Epithelial cell of prostate (primary cell): ENCODE measurements around a stretch of chr5.

GRCh38 chr5:170782243-170783019, 1.1 kb upstream of the GABRP start:
- RRBS = no CpG with 5 or more reads among the region's 7 CpGs

- RRBS = no CpG with 5 or more reads among the region's 16 CpGs
Measured at GRCh38 chr5:171391062-171392283, 3.8 kb downstream of the NPM1 start.

DNA sequence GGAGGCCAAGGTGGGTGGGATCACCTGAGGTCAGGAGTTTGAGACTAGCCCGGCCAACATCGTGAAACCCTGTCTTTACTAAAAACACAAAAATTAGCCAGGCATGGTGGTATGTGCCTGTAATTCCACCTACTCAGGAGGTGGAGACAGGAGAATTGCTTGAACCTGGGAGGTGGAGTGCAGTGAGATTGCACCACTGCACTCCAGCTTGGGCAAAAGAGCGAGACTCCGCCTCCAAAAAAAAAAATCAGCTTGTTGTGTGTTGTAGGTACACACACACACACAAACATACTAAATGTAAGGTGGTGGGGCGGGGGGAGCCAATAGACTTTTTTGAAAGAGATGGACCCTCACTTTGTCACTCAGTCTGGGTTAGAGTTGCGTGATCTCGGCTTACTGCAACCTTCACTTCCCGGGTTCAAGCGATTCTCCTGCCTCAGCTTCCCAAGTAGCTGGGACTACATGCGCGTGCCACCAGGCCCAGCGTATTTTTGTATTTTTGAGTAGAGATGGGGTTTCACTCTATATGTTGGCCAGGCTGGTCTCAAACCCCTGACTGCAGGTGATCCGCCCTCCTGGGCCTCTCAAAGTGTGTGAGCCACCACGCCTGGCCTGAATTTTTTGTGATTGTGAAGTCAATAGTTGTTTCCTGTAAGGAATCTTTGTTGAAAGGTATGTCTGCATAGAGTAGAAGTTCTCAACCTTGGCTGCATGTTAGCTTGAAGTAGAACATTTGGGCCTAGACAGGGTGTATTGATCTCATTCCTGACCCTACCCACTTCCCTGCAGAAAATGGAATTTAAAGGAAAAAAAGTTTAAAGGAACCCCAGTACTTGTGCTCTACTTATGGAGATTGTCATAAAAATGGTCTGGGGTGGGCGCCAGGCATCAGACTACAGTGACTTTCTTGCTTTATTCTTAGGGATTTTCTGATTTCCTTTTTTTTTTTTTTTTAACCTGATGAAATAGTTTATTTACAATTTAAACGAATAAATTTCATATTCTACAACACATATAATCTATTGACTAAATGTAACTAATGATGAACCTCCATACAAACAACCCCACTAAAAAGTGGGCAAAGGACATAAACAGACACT, 13.8 kb downstream of the NPM1 start:
- RRBS = no CpG with 5 or more reads among the region's 16 CpGs

DNA sequence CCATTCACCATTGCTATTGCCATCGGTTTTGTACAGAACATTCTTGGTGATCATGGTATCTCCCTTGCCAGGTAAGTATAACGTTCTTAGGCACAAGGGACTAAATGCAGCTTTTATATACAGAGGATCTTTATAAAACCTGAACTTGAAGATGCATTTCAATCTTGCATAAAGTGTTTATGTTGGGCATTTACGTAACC, 91.3 kb downstream of the FGF18 start:
- RRBS = no CpG with 5 or more reads among the region's 3 CpGs

GRCh38 chr5:171599324-171599787, 179.9 kb downstream of the FGF18 start:
- RRBS = 67% methylated on average over 4 of the region's 10 CpGs

DNA sequence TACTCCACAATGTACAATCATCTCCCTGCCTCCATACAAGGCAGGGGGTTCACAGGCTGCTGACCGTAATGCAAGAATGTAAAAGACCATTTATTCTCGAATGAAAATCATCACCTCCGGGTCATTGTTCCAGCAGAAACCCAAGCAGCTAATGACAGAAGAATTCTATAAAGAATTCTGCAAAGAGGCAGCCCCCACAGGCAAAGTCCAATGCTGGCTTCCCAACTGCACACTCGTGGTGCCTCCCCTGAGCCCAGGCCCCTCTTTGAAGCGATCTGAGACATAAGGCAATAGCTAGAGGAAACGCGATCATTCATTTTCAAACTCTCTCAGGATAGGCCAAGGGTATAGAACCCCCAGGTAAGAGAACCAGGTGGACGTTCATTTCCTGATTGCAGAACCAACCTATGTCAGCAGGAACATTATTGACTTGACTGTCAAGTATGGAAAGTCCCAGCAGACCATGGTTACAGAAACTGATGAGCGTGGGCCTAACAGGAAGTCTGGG, 40.7 kb upstream of the FBXW11 start:
- RRBS = no CpG with 5 or more reads among the region's 9 CpGs

GRCh38 chr5:172063476-172063829, 57.0 kb upstream of the FBXW11 start:
- RRBS = no CpG with 5 or more reads among the region's 7 CpGs

GRCh38 chr5:172103923-172104537, 84.0 kb downstream of the STK10 start:
- RRBS = 90% methylated on average over 5 of the region's 14 CpGs

- RRBS = no CpG with 5 or more reads among the region's 8 CpGs
Measured at GRCh38 chr5:172170736-172171156, 17.3 kb downstream of the STK10 start.

GRCh38 chr5:172175250-172175998, 12.6 kb downstream of the STK10 start:
- RRBS = no CpG with 5 or more reads among the region's 13 CpGs

DNA sequence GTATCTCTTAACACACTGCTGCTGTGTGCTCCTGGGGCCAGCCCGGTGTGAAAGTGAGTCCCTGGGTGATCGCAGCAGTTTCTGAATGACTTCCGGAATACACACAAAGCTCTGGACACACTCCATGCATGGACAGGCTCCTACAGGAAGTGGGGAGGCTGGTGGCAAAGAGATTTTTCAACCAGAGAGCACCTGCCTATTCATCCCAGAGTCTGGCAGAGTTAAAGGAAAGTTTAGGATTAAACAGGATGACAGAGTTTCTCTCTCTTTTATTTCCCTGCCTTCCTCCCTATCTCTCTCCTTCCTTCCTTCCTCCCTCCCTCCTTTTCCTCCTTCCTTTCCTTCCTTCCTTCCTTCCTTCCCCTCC, 38.5 kb upstream of the UBTD2 start:
- RRBS = no CpG with 5 or more reads among the region's 3 CpGs

DNA sequence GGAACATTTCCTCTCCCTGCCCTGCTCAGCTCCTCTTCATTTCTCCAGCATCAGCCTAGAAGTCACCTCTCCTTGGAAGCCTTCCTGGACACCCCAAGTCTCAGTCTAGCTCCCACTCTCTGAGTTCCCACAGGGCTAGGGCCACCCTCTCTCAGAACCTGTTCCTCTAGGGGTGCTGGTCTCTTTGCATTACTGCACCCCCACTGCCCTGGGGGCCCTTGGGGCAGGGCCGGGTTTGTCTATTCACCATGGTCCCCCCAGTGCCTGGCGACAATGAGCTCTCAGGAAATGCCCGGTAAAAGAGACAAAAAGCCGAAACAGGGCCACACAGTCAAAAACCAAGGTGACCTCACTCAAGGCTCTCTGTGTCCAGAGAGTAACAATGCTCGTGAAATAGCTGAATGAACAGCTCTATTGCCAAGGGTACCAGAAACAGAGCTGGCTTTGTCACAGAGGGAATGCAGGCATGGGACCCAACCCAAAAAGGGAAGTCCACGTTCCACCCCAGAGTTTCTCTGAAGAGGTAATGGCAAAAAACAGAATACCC, 16.1 kb downstream of the SH3PXD2B start:
- RRBS = 29% methylated on average over 3 of the region's 6 CpGs

DNA sequence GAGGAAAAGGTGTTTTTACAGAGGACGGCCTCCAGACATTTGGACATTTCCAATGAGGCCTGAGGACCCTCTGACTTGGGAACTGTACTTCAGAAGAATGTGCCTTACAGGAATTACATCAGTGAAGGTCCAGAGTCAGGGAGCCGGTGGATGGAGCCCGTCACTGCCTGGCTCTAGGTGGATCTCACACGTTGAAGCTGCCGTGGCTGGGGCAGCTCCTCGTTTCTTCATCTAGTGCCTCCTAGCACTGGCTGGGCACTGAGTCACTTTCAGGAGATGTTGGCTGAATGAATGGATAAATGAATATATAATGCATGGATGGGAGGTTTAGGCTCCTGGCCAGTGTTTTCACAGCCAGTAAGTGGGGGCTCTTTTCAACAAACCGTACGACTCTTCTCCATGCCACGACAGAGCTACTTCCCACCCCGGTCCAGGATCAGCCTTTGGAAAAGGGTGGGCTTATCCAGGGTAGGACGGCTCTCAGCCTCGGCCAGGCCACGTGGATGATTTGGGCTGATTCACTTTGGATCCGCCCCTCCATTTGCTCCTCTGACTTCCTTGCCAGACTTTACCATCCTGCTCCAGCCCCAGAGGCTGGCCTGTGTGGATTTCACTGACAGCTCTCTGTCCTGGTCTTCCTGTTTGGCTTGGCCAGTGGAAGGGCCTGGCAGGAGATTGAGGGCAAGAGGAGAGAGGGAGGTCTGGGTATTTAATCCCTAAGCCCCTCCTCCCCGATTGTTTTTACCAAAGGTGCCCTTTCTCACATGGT, 1.3 kb upstream of the SH3PXD2B start:
- RRBS = no CpG with 5 or more reads among the region's 15 CpGs

DNA sequence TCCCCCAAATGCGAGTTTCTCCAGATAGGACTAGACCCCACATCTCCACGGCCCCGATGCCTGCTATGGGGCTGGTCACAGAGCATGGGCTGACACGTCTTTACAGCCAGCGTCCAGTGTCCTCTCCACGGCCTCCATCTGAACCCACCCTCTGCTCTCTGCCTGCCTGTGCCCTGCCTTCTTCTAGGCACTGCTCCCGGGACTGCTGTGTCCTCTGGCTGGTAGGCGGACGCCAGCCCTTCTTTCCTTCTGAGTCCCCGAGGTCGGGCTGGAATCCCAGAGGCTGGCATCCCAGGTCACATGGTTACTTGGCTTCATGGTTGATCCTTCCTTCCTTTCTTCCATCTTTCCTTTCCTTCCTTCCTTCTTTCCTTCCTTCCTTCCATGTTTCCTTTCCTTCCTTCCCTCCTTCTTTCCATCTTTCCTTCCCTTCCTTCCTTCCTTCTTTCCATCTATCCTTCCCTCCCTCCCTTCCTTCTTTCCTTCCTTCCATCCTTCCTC, 67.0 kb upstream of the NEURL1B start:
- RRBS = no CpG with 5 or more reads among the region's 11 CpGs

GRCh38 chr5:172695244-172695570, 54.1 kb downstream of the NEURL1B start:
- RRBS = no CpG with 5 or more reads among the region's 5 CpGs

- RRBS = no CpG with 5 or more reads among the region's 17 CpGs
Measured at GRCh38 chr5:172724012-172724593, 46.9 kb downstream of the DUSP1 start.

DNA sequence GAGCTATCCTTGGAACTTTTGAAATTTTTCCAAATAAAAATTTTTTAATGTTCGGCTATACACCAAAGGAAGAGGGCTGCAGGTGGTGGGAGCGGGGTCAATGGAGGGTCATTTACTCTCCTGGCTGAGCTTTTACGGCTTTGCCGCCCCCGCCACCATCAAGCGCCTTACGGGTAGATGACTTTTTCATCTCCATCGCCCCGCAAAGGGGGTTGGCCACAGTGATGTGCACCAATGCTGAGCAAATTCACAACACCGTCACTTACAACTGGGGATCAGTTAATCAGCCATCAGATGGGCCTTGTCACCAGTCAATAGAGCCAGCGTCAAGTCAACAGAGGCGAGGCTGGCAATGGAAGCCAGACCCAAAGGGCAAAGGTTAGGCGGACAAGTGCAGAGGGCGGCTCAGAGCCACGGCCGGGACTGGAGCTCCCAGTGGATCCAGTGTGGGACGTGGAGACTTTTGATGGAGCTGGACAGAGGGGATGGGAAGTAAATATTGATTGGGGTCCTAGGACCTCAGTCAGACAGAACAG, 45.8 kb downstream of the DUSP1 start:
- RRBS = no CpG with 5 or more reads among the region's 17 CpGs

DNA sequence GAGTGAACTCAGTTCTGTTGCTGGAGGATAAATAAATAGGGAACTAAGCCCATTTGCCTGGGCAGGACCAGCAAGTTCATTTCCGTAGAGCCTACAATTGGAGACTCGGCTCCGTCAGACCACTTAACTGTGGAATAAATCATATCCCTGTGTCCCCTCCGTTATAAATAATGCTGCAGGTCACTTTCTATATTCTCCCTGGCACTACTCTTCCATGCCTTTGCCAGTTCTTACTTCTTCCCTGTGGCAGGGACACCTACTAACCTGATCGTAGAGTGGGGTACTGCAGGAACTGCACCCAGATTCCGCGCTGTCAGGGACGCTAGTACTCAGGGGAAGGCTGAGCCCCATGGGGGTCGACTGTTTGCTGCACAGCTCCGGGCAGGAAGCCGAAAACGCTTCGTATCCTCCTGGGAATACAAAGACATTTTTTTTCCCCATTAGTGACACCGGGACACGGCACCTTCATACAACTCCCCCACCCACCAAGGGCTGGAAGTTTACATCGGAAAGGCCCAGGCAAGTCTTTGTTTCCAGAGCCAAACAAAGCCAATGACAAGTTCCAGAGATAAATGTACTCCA, 1.0 kb downstream of the DUSP1 start:
- RRBS = 0% methylated on average over 1 of the region's 16 CpGs

GRCh38 chr5:172795064-172795877, 24.3 kb upstream of the DUSP1 start:
- RRBS = no CpG with 5 or more reads among the region's 13 CpGs

GRCh38 chr5:172832529-172833073, 1.4 kb upstream of the ERGIC1 start:
- RRBS = no CpG with 5 or more reads among the region's 4 CpGs